Metastatic Liver Carcinoma in the Lung (tissue), 2 donors: Measurements from ENCODE around the gene CDH8.

DNA sequence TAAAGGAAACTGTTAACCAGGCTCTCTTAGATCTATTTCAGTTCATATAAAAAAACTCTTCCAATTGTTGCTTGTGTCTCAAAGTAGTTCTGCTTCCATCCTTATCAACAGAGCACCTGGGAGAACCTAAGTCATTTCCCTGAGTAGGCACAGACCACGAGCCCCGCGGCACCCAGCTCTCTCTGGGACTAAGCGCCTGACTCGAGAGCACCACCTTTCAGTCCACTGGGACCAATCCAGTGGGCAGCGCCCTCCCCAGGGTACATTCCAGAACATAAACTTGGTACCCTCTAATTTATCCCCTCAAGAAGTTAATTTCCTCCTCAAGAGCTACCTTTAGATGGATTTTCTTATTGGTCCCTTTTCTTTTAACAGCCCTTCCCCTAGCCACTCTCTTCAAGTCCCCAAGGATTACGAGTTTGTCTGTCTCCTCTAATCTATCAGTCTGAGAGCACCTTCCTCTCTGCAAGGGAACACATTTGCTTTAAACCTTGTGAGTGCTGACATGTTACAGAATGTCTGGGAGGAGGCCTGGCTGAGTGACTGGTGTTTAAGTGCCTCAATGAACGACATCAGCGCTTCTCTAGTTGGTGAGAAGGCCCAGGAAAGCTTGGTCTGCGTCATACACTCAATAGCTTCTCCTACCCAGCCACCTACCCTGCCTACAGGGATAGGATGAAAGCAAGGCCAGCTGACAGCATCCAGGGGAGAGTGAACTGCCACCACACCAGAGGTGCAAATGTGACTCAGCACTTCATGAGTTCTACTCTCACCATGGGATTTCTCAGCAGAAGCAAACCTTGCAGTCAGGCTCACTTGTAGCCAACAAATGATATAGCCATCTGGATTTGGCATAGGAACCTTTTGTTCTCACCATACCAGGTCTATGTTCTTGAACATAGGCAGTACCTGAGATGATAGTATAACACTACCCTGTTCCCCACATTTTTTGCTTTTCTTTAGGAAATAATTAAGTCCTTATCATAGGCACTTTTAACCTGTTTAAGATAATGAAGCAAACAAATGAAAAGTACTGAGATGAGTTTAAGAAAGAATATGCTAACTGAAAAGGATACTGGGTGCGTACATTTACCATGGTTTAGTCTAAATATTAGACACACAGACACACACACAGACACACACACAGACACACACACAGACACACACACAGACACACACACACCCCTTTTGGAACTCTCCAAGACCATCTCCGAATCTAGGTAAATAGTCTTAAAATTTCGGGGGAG, 31.6 kb upstream of the CFAP20 start:
- PRO-cap, 2 experiments = no peak in any of the 2 experiments

DNA sequence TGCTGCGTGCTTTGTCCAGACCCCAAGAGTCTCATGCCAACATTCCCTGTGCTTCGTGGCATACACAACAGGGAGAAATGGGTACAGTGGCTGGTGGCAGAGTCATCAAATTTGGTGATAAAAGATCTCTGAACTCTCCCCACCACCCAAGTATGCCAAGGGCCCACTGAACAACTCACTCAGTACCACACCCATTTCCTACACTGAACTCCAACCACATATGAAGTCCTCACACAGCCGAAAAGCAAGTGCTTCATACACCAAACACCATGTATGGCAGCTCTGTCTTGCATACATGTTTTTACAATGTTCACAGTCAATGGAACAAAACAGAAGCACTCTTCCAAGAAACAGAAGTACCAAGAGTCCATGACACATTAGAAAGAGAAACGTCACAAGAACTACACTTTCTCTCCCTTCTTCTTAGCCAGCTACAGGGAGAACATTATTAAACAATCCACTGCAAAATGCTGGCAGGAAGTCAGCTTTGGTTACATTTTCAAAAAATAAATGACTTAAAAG, 21.0 kb downstream of the CSNK2A2 start:
- PRO-cap, 2 experiments = no peak in any of the 2 experiments

GRCh38 chr16:58236371-58236865, 13.3 kb upstream of the CCDC113 start:
- PRO-cap, 2 experiments = peak in 1 of 2 experiments; most common minus-strand start chr16:58236547 (in 1)

DNA sequence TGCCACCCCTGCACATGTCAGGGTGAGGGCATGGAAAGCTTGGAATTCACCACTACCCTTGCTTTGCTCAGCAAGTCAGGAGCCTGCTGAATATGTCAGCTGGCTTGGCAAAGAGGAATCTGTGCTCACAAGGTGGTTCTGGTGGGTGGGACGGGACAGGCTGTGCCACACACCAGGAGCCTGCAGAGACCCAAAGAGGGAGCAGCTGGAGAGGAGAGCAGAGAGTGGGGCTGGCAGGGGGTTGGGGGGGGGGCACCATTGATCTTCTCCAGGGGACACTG, 48.7 kb upstream of the NDRG4 start:
- PRO-cap, 2 experiments = no peak in any of the 2 experiments

DNA sequence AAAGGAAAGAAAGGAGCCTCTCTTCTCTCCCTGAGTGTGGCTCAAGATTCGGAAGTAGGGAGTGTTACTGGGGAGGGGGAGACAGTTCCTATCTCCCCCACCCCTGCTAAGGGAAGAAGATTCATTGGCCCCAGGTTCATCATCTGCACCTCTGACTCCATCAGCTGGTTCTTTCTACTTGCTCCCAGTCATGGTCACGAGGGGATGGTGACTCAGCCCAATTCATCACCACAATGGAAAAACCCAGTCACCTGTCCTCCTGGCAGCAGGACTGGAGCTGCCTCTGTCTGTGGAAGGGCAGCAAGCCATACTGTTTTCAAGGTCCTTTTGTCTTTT, 40.6 kb upstream of the NDRG4 start:
- PRO-cap, 2 experiments = no peak in any of the 2 experiments

GRCh38 chr16:58515658-58516405, 515 bp downstream of the SETD6 start:
- PRO-cap, 2 experiments = peak in 1 of 2 experiments; most common minus-strand start chr16:58516089 (in 1)

- PRO-cap, 2 experiments = no peak in any of the 2 experiments
Observed at GRCh38 chr16:58516786-58517521, 1.6 kb downstream of the SETD6 start.

DNA sequence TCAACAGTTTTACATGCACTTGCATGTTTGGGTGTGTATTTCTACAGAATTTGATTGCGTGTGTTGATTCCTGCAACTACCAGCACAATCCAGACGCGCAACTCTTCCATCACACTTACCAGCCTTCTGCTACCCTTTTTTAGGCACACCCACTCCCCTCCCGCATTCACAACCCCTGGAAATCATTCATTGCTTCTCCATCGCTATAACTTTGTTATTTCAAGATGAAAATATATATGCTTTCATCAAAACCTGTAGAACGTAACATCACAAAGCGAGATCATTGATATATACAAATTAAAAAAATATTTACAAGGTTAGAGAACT, 590.7 kb downstream of the CDH8 start:
- PRO-cap, 2 experiments = peak in 2 of 2 experiments; most common minus-strand start position 103 of the sequence (in 2)

GRCh38 chr16:62036225-62037273, at the start of gene CDH8:
Gene CDH8, minus strand, starts transcription at chr16:62036438.
- PRO-cap, 2 experiments = no peak in any of the 2 experiments

GRCh38 chr16:64991586-64992167, 130.2 kb downstream of the CDH11 start:
- PRO-cap, 2 experiments = no peak in any of the 2 experiments

- PRO-cap, 2 experiments = no peak in any of the 2 experiments
Observed at GRCh38 chr16:65634585-65634784, 512.6 kb upstream of the CDH11 start.

- PRO-cap, 2 experiments = no peak in any of the 2 experiments
Observed at GRCh38 chr16:65689837-65690177, 567.9 kb upstream of the CDH11 start.

GRCh38 chr16:66516092-66516686, 33.7 kb downstream of the TK2 start:
- PRO-cap, 2 experiments = no peak in any of the 2 experiments

DNA sequence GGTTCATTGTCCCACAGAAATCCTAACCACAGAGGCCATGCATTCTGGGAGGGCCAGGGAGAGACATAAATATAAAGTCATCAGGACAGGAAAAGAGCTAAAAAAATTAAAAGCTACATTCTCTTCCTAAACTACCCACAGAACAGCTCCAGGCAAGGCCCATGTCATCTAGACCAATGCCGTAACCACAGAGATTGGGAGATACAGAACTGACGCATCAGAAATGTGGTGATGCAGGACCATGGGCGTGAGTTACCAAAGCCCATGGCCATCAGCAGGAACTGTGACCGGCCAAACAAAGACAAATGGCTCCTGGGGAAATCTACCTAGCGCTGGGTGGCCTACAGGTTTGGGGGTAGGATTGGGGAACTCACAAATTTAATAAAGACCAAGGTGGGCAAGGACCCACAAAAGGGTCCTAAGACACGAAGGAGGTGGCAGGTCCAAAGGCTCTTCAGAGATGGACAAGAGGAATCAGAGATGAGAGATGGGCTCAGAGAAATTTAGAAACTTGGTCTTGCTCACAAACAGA, 24.0 kb downstream of the TK2 start:
- PRO-cap, 2 experiments = no peak in any of the 2 experiments

DNA sequence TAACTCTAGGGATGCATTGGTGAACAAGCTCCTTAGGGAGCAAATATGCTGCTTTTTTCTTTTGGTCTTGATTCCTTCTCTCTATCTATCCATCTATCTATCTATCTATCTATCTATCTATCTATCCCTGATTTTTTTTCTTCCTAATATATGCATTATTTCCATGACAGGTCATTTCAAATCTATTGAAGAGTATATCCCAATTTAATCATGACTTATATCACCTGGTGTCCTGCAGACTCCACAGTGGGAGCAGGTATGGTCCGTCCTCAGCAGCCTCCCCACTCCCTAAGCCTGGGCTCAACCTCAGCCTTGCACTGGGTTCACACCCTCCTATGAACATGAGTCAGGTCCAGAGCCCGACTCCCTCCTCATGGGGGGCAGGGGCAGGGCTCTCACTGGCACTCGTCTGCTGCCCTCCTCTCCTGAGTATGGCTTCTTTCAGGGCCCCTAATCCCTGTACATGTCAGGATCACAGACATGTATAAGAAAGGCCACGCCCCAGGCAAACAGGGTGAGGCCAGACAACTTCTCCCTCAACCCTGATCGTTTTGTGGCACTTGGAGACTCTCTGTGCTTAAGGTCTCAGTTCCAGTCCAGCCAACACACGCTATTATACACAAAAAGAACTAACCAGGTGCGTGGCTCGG, 45.0 kb downstream of the CMTM3 start:
- PRO-cap, 2 experiments = no peak in any of the 2 experiments

DNA sequence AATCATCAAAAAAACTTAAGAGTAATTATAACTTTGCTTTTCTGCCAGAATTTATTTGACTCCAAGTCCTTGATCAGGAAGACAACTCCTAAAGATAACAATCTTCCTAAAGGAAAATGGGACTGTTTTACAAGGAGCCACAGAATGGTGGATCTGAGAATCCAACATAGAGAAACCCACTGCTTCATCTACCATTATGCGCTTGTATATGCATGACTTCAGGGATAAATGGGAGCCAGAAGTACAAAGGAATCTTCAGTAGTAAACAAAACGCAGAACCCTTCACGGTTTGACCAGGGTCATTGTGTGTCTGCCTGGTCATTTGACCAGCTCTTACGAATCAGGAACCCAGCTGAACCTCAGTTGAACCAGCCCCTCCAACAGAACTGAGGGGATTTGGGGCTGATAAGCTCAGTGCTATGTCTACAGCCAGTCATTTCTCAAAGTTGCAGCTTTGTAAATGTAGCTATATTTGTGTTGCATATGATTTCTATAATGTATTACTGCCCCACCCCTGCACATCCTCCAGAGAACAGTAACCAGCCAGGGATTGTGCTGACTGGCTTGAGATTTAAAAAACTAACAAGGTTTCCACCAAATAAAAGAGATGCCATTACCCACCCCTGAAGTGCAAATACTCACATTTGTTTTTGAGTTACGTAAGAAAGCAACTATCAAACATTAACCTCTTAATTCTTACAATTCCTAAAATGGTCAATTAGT, 6.4 kb downstream of the CMTM4 start:
- PRO-cap, 2 experiments = no peak in any of the 2 experiments

- PRO-cap, 2 experiments = no peak in any of the 2 experiments
Observed at GRCh38 chr16:66697130-66697484, 564 bp upstream of the CMTM4 start.

DNA sequence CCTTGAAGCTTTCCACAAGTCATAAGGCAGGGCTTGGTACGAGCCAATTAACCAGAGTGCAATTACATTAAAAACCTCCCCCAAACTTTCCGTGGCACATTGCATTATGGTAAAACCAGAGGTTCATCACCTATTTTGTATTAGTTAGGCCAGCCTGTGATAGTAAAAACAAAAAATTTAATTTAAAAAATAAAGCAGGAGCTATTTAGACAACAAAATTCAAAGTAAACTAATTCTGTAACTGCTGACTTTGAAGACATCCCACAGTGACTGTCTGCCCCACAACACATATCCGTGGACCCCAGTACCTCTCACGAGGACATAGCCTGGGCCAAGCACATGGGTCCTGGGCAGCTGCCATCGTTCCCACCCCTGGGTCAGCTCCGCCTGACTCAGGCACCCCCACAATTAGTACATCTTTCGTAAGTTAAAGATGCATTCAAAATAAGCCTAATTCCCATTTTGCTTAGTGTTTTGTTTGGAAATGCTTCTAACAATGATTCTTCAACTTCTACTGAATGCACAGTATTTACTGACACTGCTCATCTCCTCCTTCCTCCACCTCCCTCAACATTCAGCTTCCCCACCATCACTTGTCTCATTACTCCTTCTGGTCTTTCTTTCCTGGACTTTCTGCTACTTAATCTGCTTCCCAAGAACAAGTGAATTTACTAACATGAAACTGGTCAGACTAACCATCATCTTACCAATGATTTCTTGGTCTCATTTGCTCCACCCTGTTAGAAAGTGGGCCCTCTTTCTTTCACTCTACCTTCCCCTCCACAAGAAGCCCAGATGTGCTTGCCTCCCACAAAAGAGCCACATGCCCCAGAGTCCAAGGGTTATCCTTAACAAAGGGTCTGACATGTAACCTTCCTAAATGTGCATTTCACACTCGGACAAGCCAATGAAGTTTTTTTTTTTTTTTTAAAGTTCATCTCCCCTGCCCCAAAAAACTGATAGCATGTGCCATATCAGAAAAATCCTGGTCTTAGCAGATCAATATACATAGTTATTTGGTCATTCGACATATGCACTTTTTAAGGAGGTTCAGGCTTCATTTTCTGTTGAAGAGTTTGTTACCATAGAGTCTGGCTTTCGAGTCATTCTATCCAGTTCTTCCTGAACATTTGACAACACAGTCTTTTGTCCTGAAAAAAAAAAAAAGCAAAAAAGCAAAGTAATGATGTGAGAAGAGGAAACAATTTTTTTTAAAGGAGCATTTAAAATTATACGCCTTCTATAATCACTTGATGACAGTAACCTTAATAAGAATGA, 26.6 kb upstream of the CMTM4 start:
- PRO-cap, 2 experiments = no peak in any of the 2 experiments

DNA sequence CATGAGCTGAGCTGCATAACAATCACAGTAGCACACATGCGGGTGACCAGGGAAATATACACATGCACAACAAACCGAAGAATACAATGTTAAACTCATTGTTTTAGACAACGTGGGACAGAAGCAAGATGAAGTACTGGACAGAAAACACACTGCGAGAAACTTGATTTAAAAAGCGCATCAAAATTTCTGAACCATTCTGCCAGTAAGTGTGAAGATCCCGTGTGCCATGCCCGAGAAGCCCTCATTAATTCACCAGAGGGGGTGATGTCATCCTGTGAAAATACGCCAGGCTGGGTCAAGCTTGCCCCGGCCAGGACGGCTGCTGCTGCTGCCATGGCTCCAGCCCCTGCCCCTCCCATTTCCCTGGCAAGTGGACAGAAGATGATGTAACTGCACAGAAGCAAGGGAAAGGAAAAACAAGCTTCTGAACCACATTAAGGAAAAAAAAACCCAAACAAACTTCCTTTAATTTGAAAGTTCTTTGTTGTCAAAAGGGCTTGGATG, 10.0 kb downstream of the DYNC1LI2 start:
- PRO-cap, 2 experiments = no peak in any of the 2 experiments

GRCh38 chr16:66871644-66872206, 8.6 kb upstream of the PDP2 start:
- PRO-cap, 2 experiments = no peak in any of the 2 experiments